ENCODE results near the genes UVRAG and ACER3.

GRCh38 chr11:75554191-75555105 is 7.6 kb upstream of the SERPINH1 start:
- RRBS: no CpG with 5 or more reads among the region's 22 CpGs

DNA sequence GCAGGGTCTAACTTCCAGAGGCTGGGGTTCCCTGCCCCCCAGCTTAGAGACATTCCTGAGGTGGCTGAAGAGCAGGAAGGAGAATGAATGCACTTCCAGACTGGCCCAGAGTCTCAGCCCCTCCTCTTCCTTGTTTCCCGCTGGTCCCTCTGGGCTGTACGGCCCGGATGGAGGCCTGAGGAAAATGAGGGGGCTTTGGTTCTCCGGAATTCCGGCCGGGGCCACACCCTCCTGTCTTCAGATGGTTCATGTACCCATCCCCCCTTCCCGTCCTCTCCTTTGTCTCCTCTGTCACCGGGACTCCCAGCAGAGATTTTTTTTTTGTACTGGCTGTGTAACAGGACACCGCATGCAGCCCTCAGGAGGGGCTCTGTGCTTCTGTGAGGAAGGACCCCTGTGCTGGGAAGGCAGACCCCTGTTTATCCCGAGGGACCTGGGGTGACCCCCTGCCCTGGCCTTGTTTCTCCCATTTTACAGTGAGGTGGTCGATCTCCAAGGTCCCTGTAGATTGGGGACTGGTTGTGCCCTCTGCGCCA is 1.1 kb downstream of the SERPINH1 start:
- RRBS: 18% methylated on average over 4 of the region's 12 CpGs

DNA sequence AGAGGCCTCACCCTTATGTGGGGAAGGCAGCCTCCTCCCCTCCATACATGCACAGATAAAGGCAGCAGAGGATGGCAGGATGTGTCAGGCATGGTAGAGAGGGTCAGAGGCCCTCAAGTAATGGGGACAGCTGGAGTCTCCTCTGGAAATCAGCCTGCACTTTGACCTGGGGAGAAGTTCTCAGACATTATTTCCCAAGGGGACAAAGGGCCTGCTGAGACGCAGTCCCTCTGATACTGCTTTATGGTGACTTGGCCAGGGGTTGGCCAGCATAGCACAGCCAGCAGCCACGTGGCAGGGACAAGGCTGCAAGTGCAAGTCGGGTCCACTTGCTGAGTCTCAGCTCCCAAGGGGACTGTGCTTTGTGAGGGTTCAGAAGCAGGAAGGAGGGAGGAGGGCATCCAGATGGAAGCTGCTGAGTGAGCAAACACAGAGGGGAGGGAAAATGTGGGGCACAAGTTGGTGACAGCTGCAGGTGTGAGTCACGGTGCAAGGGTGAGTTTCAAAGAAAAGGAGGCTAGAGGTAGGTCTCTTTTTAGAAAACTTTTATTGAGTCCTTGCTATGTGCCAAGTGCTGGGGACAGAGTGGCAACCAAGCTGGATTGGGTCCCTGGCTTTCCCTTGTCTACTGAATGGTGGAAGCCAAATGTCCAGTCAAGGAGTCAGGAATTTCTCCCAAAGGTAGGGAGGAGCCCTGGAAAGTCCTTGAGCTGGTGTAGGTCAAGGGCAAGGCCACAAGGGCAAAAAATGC is 17.2 kb downstream of the MOGAT2 start:
- RRBS: no CpG with 5 or more reads among the region's 4 CpGs

- RRBS: no CpG with 5 or more reads among the region's 9 CpGs
Observed at GRCh38 chr11:75786217-75787004, 17.8 kb downstream of the DGAT2 start.

DNA sequence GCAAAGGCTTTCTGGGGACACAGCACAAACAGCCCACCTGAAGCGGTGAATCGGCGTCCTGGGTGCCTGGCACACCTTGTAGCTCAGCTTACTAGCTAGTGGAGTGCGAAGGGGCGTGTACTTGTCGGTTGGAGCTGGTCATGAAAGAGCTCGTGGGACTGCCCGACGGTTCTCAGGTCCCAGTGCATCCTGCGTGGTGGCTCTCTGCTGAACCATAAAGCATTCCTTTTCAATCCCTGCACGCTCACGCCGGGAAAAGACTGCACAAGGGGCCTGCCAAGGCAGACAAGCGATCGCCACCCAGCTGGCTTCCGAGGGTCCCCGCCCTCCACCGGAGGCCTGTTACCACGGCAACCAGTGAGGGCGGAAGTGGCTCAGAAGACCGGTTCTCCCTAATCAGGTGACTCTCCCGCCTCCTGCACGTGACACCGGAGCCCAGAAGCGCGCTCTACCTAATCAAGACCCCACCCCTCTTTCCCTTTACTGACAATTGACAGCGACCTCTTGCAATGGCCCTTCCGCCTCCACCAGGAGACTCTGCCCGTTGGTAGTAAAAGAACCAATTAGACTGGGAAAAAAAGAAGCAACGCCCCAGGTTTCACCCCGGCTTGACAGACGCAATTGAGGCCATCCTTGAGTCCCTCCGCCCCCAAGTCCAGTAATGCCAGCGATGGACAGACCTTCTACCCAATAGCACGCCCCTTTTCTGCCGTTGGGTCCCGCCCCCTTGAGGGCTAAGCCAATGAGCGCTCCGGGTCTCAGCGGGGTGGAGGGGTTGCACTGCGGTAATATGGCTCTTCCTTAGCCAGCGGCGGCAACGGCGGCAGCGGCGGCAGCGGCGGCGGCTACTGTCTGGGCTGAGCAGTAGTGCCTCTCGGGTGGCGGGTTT is at the start of gene UVRAG:
Gene UVRAG, plus strand, starts transcription at position 785 of the 889 bp plus-strand sequence.
- RRBS: 3% methylated on average over 7 of the region's 52 CpGs

- RRBS: no CpG with 5 or more reads among the region's 10 CpGs
Observed at GRCh38 chr11:75911471-75911781, 96.4 kb downstream of the UVRAG start.

GRCh38 chr11:75961278-75961906 is 146.4 kb downstream of the UVRAG start:
- RRBS: no CpG with 5 or more reads among the region's 7 CpGs

DNA sequence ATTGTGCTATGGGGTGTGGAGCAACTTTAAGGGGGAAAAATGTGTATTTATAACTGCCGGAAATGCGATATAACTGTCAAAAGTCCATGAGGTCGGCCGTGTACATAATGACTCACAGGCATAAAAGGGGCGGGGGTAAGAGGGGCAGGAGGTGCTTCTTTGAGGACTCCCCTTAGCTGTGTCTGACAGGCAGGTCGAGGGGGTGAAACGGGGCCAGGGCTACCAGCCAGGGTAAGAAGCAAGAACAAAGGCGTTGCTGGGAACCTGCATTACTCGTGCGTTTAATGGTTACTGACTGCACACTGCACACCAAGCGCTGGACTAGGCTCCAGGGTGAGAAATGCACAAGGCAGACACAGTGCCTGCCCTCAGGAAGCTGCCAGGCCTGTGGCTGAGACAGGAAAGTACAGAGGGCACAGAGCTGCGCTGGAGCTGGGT is 57.1 kb downstream of the WNT11 start:
- RRBS: no CpG with 5 or more reads among the region's 12 CpGs

DNA sequence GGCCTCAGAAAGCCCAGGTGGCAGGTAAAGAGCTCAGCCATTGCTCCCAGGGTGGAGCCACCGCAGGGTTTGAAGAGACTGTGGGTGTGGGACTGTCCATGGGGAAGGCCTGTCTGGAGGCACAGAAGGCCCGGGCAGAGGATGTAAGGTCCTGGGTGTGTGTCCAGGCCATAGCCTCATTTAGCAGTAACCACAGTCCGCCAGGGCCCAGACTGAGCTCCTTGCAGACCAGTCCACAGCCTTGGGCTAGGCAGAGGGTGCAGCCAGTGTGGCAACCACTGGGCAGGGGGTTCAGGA is 27.6 kb upstream of the WNT11 start:
- RRBS: no CpG with 5 or more reads among the region's 3 CpGs

DNA sequence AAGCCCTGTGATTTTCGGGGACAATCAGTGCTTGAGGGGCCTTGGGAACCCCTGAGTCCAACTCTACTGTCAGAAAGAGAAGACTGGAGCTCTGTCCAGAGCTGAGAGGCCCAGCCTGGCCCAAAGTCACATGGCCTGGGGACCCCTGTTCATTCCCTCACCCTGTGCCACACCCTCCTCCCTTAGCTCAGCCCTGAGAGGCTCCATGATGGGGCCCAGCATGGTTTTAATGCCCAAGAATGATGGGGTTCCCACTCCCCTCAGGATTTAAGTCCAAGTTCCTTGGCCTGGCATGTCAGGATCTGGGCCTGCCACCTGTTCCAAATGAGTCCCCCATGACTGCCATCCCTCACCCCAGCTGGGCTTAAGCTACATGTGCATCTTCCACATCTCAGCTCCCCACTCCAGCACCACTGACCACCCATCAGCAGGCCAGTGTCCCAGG is 41.7 kb upstream of the WNT11 start:
- RRBS: no CpG with 5 or more reads among the region's 1 CpG

GRCh38 chr11:76269034-76269841 is 62.9 kb upstream of the WNT11 start:
- RRBS: no CpG with 5 or more reads among the region's 13 CpGs

DNA sequence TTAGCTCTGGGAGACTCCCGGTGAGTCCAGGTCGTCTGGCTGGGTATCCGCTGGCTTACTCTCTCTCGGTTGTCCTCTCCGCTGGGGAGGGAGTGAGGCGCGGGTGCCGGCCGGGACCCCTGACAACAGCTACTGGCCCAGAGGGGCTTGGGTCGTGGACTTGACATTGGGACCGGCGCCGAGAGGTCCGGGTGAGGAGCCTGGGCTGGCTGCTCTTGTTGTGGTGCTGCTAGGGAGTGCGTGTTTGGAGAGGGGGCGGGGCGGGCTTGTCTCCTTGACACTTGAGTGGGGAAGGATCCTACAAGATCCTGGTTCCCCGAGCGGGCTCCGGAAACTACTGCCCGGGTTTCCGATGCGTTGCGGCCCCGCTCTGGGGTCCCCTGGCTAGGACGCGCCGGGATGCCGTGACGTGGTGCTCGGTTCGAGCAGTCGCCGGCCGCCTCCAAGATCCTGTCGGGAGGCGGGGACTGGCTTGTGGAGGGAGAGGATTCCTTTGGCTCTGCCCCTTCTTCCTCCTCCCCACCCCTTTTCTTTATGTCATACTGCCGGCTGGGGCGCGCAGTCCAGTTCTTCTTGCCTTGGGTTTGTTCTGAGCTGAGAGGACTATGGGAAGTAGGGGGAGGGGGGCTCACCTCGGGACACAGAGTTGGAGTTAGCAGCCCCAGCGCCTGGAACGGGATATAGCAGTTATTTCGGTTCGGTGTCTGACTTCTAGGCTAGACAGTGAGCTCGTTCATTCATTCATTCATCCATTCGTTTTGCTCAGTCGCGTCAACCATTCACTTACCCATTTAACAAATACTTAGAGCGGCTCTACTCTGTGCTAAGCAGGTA is 720 bp downstream of the EMSY start:
- RRBS: 2% methylated on average over 19 of the region's 50 CpGs

DNA sequence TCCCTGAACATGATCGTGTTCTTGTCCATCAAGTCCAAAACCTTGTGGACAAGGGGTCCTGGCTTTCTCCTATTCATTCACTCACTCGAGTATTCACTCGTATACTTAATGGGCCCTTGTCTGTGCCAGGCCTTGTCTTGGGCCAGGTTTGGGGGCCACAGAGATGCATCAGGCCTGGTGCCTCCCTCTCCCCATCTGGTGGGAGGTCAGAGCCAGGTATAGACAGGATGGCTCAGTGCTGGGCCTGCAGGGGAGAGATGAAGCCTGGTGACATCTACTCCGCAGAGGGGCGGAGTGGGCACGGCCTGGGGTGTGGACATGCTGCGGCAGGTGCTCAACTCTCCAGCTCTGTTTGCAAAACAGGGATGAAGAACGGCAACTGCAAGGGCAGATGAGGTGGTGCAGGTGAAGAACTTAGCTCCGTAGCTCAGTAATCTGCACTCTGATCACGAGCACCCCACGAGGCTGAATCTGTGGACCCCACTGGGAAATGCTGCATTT is 78.6 kb downstream of the LRRC32 start:
- RRBS: no CpG with 5 or more reads among the region's 11 CpGs

DNA sequence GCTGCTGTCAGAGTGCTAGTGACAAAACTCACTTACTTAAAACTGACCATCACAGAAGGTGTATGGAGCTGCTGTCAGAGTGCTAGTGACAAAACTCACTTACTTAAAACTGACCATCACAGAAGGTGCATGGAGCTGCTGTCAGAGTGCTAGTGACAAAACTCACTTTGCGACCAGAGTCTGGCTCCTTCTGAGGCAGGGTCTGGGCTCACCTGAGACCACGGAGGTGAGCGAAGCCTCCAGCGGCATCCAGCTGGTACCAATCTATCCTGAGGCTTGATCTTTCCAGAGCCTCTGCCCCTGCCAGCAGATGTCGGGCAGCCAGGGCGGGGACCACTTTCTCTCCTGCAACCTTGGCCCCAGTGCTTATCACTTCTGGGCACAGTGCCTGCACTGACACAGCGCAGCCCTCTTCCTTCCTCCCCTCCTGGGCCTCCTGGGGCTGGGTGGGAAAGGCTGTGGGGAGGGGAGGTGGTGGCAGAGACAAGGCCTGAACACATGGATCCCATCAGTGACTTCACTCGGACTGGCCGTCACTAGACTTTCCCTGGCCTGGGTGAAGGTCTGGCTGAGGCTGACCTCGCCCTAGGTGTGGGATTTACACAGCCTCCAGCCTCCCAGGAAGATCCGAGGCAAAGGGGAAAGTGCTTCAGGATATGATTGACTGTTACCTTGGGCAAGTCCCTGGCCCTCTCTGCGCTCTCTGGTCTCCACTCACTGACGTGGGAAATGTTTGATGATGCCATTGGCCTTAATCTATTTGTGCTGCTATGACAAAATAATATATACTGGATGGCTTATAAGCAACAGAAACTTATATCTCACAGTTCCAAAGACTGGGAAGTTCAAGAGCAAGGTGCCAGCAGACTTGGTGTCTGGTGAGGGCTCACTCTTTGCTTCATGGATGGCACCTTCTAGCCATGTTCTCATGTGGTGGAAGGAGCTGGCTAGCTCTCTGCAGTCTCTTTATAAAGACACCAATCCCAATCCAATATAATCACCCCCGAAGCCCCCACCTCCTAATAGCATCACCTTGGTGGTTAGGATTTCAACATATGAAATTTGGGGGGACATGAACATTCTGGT is 68.0 kb downstream of the LRRC32 start:
- RRBS: no CpG with 5 or more reads among the region's 14 CpGs

- RRBS: no CpG with 5 or more reads among the region's 23 CpGs
Observed at GRCh38 chr11:76606164-76606890, 64.2 kb downstream of the LRRC32 start.

GRCh38 chr11:76744699-76745217 is 38.4 kb upstream of the TSKU start:
- RRBS: no CpG with 5 or more reads among the region's 10 CpGs

GRCh38 chr11:76839333-76839820 is 21.3 kb upstream of the ACER3 start:
- RRBS: no CpG with 5 or more reads among the region's 1 CpG

GRCh38 chr11:76860288-76861649 is at the start of gene ACER3:
TSS of gene ACER3 (plus strand) at chr11:76860918.
- RRBS: 2% methylated on average over 39 of the region's 83 CpGs

- RRBS: no CpG with 5 or more reads among the region's 1 CpG
Observed at GRCh38 chr11:77027243-77027675, 6.9 kb upstream of the B3GNT6 start.

- RRBS: no CpG with 5 or more reads among the region's 5 CpGs
Observed at GRCh38 chr11:77027687-77028287, 6.4 kb upstream of the B3GNT6 start.